ReNcell CX (cell line): ENCODE measurements around the genes LRRC37B and ZNF207.

- PRO-cap: no peak
These were observed 133.1 kb downstream of the RAB11FIP4 start for GRCh38 chr17:31524264-31525347.

DNA sequence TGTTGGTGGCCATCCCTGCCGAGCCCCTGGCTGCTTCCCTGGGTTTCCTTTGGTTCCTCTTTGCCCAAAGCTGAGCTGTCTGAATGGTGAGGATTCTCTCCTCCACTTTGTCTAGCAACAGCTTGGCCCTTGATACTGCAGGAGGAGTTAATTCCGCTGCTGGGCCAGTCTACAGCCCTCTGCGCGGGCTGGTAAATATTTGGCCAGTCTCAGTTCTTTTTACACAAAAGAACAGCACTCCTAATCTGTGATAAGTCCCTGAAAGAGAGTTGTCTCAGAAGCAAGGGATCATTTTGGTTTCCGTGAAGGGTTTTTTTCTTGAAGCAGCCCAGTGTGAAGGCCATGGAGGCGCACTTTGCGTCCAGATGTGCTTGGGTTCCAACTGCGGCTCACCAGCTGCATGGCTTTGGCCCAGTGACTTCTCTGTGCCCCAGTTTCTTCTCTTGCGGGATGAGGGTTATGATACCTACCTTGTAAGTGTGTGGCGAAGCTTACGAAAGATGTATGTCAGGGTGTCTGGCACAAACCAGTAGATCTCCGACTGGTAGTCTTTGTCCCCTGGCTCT is 171.1 kb downstream of the RAB11FIP4 start:
- PRO-cap: no peak

DNA sequence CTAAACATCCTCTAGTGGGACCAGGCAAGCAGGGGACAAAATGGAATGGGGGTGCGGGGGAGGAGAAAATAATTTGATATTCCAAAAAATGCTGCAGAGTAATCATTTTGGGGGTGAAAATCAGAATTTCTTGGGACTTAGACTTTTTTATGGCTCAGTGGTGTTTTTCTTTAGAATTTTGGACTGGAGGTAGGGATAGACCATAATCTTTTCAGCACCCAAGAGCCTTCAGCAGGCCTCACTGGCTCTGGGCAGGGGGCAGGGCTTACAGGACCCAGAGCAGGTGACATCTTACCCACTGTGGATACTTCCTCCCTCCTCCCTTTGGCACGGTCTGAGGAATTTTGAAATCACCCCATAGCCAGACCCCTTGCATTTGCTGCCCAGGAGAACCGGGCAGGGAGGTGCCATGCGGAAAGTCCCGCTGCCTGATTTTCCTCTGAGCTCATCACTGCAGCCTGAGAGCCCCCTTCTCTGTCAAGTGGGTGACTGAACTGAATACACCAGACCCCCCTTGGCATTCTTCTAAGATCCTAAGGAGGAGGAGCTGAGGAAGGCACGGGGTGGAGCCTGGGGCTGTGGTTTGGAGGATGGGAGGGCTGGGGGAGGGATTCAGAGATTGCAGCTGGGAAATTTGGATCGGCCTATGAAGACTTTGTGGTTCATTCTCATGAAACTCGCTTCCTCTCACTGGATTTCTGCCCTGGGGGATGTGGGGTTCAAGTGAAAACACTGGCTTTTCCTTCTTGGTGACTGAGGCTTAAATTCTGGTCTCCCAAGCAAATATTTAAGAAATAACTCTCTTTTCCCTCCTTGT is 173.4 kb downstream of the RAB11FIP4 start:
- PRO-cap: no peak

DNA sequence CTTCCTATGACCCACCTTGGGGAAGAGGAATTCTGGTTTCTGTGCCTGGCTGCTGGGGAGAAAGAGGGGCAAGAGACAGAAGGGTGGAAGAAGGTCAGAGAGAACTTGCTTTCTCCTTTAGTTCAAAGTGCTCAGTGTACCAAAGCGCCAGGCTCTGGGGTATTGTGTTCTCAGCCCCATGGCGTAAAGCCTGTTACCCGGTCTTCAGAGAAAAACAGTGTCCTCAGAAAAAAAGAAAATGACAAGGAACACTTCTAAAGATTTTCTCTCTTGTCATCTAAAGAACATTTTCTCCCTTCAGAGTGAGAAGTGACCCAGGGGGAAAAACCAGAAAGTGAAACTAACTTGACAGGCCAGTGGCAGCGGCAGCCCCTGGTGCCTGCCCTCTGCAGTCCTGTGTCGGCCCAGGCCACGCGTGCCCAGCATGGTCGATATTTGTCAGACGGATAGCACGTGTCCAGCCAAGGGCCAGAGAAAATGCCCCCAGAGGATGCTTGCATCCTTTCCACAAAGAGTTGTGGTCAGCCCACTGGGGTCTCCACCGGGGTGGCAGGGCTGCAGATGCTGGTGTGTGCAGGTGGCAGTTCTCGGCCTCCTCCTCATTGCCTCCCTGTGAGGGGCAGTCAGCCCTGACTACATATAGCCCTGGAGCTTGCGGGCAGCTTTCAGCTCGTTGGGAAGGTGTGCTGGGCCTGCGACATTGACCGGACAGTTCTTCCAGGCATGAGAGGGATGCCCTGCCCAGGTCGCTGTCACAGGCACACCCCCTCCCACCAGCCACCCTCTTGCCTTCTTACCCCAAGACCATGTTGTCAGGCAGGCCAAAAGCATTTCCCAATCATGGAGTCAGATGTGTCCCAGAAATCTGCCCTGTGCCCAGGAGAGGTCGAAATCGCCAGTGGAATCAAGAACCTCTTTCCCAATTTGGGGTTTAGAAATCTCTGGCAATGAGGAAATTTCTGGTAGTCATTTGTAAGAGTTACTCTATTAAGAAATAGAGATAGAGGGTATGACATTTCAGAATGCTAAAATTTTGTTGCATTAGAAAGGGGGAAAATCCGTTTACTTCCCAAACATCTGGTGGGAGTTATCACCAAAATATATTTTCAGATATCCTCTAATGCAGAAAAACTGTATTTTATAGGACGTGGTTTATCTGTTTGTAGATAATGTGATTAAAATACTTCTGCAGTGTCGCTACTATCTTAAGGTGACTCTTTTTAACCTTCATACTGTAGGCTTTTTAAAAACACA is 176.8 kb downstream of the RAB11FIP4 start:
- PRO-cap: no peak

DNA sequence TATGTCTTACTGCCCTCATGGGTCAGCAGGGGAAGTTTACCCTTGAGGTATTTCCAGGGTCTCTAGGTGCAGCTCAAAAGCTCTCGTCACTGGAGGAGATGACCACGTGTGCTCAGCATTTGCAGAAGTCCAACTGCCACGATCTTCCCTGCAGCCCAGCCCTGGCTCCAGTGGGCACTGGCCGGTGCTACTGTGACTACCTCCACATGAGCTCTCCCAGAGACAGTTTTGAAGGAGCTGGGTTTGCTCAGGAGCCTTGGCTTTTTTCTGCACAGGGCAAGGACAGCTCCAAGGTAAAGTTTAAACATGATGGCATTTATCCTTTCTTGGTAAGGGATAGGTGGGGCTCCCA is 186.1 kb downstream of the RAB11FIP4 start:
- PRO-cap: no peak

DNA sequence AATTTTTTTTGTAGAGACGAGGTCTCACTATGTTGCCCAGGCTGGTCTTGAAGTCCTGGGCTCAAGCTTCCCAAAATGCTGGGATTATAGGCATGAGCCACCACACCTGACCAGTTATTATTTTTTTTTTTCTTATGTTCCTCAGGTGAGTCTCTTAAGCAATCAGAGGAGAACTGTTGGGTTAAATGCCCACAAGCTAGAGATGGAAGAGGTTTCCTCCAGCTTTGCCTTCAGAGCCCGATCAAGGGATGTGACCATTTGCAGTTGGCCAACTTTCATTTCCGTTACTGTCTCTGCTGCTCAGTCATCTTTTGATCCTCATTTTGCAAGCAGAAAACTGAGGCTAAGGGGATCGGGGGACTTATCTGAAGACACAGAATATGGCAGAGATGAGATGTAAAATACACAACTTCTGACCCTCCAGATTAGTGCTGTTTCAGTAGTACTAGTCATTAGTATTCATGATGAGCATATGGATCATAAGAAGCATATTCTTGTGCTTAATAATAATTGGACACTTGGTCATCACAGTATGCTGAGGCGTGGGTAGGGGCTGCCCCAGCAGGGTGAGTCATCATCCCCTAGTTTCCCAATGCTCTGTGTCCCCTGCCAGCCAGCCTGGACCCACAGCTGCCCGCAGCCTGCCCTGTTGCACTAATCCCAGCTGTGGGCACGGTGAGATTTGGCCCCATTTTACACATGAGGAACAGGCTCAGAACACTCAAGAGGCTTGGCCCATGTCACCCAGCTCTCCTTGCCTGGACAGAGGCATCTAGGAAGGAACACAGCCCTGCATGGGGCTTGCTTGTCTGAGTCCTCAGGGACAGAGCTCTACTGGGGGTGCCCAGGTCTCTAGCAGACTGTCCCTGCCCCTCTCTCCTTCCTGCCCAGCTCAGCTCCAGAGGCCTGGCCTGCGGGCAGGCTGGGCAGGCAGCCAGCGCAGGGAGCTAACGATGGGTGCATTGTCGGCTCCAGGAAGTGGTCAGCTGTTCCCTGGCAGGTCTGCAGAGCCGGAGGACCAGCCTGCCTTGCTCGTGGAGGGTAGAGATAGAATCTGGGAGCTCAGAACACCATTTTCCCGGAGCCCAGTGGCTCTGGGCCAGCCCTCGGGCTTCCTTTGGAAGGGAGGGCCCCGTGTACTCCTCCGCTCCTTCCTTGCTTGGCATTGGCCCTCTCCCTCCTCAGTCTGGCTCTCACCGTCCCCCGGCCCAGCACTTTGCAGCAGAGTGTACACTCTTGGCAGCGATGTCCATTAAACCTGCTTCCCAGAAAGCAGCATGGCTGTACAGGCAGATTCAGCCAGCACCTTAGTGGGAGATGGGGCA is 189.2 kb downstream of the RAB11FIP4 start:
- PRO-cap: bidirectional peak, plus-strand start at position 994 of the sequence, minus-strand start at position 918 of the sequence

- PRO-cap: no peak
These were observed 106.9 kb downstream of the COPRS start for GRCh38 chr17:31752268-31752467.

GRCh38 chr17:31994247-31995187 is 12.7 kb upstream of the LRRC37B start:
- PRO-cap: no peak

- PRO-cap: bidirectional peak, plus-strand start at chr17:32007385, minus-strand start at chr17:32007261
These were observed at the start of gene LRRC37B for GRCh38 chr17:32007001-32007520. Gene LRRC37B, plus strand, starts transcription at chr17:32007383.

- PRO-cap: no peak
These were observed 30.8 kb downstream of the C17orf75 start for GRCh38 chr17:32310998-32311762.

DNA sequence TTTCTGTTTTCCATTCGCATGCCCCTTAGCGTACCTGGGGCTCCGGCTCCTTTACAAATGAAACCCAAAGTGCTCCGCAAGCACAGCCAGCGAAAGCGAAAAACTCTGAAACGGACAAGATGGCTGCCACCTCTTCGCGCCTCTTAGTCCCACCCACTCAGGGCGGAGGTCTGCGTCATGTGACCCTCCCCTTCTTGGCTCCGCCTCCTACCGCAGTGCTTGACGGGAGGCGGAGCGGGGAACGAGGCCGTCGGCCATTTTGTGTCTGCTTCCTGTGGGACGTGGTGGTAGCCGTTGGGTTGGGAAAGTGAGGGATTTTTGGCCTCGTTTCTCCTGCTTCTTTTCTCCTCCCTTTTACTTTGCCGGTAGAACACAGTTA is at the start of gene ZNF207:
TSS of gene ZNF207 (plus strand) at position 250 of the 379 bp plus-strand sequence.
- PRO-cap: bidirectional peak, plus-strand start at position 263 of the sequence, minus-strand start at position 103 of the sequence

GRCh38 chr17:32482387-32482792 is 4.4 kb upstream of the CDK5R1 start:
- PRO-cap: no peak

- PRO-cap: no peak
These were observed 192.8 kb downstream of the MYO1D start for GRCh38 chr17:32684188-32684441.

- PRO-cap: no peak
These were observed 182.9 kb downstream of the MYO1D start for GRCh38 chr17:32694062-32694431.

DNA sequence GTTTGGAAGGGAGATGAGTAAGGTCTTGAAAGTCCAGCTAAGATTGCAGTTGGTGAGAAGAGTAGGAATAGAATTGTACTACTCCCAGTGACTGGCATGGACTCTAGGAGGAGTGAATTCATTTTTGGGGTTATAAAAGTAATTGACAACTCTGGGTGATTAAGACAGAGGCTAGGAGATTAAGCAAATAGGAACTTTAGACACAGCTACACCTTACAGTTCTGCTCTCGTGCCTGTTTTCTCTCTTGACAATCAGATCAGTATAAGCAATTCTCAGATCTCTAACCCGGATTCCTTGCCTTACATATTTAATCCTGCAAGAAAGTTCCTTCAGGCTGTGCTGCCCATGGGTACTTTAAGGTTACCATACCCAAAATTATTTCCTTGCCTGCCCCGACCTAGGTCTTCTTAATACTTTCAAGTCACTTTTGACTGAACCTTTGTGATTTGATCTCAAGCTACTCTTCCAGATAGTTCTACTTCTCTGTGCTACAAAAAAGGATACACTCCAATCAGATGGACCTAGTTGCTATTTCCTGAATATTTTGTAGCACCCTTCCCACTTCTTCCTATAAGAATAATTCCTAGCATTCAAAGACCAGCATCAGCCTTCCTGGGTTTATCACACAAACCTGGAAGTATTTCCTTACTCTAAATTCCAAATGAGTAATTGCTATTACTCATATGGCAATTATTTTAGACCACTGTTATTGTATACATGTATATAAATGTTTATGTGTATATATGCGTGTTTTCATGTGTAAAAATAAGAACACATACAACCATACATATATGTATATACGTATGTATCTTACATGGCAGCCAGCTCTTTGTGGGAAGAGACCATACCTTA is 130.9 kb downstream of the MYO1D start:
- PRO-cap: no peak

- PRO-cap: no peak
These were observed 43.1 kb downstream of the MYO1D start for GRCh38 chr17:32833438-32834623.

DNA sequence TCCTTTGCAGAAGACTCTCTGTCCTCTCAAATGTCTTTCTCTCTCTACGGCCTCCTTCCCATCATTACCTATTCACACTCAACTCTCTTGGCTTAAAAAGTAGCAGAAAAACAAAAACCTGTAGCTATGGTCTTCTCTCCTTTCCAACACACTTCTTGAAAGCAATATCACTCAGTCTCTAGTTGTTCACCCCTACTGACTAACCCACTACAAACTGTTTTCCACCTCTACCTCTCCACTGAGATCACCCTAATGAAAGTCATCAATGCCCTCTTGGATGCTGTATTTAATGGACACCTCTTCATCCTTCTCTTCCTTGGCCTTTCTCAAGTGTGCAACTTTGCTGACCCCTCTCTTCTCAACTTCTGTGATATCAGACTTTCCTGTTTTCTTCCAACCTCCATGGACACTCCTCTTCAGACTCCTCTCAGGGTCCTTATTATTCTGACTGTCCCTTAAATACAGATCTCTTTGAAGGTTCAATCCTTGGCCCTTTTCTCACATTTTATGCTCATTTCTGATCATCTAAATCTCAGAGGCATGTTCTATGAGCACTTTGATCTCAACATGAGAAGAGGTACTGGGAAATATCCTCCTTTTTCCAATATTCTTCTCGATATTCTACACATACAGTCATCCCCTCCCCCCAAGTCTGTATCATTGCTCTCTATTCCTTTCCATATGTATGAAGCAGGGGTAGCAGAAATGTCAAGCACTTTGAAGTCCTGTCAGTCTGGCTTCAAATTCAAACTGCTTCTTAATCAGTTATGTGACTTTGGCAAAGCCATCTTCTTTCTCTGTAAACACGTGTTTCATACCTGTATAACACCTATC is 20.4 kb downstream of the MYO1D start:
- PRO-cap: no peak

- PRO-cap: no peak
These were observed 213.7 kb upstream of the ASIC2 start for GRCh38 chr17:33506745-33507287.

DNA sequence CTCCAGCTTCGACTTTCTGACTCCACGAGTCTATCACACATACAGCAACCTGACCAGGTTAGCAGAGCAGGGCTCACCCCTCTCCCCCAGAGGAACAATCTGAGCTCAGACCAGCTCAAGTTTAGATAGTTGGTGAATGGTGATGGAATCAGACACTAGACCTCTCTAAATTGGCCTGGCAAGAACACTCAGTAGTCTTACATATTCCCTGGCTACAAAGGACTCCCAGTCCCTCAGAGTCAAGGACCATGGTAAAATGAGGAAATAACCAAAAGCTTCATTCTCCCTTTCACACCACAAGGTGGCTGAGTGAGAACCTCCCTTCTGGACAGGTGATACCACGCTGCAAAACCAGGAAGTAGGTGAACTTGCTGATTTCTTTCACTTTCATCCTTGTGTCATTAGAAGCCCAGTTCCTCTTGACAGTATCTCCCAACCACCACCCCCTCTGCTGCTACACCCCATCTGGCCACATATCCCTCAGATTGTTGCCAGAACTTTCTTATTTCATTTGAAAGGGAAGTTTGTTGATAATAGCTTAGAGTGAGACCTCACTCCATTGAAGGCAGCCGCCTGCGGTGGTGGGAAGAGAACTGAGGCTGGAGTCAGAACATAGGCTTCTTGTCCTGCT is 290.7 kb upstream of the CCL2 start:
- PRO-cap: no peak

DNA sequence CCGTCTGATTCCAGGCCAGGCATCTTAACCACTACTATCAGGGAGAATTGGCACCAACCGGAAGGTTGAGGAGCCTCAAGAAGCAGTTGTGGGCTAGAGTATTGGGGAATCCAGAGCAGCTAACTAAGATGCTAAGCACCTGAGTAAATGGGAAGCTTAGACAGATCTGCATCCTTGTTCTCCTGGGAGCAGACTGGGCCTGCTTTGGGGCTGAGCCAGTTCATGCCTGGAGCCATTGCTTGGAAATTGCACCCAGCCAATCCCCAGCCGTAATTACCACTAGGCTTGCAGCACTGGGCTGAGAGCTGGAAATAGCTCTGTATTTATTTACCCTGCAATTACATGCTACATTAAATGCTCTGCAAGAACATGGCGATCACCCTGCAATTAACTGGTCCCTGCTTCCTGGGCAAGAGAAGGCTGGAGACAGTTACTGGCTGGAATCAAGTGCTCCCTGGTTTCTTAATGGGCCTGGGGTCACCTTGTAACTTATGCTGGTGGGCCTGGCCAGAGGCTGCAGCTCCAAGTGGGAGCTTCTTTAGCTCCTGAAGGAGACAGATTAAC is 273.1 kb upstream of the CCL2 start:
- PRO-cap: no peak